Smooth muscle cell (in vitro differentiated cells): Measurements from ENCODE around the genes METTL8, DLX1 and MAP3K20.

- RAMPAGE, long total RNA, result no peak
These were observed 106.9 kb downstream of the METTL8 start for GRCh38 chr2:171326880-171327274.

- RAMPAGE, long total RNA, result start-site peak on the minus strand at chr2:171433978-171434043, 301 and 148 reads in 2 replicates; start-site peak on the plus strand at chr2:171434194-171434248, 58 and 22 reads in 2 replicates
These were observed at the start of gene METTL8 for GRCh38 chr2:171433631-171434400. Gene METTL8 (minus strand): TSS chr2:171433990.

DNA sequence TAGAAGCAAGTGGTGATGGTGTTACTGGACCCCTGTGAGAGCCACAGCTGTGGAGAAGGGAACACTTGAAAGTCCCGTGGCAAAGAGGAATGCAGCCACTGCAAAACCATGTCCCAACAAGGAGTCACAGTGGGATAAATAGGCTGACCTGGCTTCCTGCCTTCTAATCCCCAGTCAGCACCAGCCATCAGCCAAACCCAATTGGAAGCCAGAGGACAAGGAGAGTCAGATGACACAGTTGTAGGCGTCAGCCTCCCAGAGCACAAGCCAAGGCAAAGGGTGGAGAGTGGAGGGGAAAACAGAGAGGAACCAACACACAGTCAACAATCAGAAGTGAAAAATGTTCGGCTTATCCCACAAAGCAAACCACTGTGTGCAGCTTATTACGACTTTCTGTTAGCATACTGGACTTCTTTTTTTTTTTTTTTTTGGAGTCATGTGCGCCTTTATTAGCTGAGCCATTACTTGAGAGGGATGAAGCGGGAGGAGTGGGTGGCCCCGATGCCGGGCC, 5.4 kb upstream of the CYBRD1 start:
- RAMPAGE, long total RNA, result no peak

- RAMPAGE, long total RNA, result no peak
These were observed 34.4 kb downstream of the CYBRD1 start for GRCh38 chr2:171556643-171557038.

DNA sequence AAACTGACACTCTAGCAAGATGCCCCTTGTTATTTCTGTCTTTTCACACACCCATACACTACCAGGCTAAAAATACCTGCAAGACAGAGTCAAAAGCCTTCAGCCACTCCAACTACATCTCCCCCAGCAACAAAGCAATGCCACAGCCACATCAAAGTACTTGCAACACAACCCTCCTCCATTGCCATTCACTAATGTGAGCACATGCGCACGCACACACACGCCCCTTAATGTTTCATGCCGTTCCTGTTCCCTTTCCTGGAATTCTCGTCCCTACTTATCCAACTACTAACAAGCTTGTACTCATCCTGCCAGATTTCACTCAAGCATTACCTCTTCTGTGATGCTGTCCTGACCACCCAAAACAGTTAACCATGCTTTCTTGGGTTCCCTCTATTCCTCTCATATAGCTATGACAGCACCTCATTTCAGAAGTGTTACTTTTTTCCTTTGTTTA, 29.6 kb downstream of the SLC25A12 start:
- RAMPAGE, long total RNA, result no peak

DNA sequence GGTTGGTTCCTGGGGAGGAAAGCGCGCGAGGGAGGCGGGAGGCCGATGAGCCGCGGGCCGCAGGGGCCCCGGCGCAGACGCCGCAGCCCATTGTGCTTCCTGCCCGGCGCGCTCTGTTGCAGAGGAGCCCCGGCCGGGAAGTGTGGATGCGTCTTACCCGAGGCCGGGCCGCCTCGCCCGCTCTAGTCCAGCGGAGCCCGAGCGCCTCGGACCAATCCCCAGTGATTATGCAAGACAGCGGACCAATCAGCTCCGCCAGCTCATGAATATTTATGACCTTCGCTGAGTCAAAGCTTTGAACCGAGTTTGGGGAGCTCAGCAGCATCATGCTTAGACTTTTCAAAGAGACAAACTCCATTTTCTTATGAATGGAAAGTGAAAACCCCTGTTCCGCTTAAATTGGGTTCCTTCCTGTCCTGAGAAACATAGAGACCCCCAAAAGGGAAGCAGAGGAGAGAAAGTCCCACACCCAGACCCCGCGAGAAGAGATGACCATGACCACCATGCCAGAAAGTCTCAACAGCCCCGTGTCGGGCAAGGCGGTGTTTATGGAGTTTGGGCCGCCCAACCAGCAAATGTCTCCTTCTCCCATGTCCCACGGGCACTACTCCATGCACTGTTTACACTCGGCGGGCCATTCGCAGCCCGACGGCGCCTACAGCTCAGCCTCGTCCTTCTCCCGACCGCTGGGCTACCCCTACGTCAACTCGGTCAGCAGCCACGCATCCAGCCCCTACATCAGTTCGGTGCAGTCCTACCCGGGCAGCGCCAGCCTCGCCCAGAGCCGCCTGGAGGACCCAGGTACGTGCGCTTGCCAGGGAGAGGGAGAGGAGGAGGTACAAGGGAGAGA, at the start of gene DLX1:
DLX1 (plus strand) TSS at position 318 of the 850 bp plus-strand sequence.
- RAMPAGE, long total RNA, result no peak

GRCh38 chr2:172095202-172095930, 7.3 kb downstream of the DLX2 start:
- RAMPAGE, long total RNA, result no peak

DNA sequence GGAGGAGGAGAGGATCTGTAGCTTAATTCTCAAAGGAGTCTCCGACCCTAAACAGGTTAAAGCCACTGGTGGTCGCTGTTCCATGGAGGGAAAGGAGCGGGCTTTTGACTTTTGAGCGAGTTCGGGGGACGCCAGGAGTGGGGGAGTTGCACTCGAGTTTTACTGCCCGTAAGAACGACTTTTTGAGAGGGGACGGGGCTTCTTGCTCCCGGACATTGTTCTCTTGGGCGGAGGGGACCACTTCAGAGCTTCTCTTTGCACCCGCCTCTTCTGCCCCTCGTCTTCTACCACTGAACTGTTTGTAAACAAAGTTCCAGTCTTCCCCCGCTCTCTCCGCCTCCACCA, 6.8 kb downstream of the DLX2 start:
- RAMPAGE, long total RNA, result no peak

DNA sequence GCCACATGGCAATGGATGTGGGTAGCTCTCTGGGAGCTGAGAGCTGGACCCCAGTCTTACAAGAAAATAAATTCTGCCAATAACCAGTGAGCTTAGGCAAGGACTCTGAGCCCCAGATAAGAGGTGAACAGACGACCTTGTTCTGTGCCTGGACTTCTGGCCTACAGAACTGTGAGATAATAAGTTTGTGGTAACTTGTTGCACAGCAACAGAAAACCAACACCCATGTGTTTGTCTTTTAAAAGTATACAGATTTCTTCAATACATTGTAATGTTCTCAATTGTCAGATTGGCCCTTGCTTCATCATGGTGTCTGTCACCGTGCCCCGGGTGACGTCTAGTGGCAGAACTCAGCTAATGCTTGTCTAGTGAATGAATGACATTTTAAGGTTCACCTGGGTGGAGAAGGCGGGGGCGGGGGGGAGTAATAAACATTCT, 123.5 kb upstream of the DLX2 start:
- RAMPAGE, long total RNA, result no peak

DNA sequence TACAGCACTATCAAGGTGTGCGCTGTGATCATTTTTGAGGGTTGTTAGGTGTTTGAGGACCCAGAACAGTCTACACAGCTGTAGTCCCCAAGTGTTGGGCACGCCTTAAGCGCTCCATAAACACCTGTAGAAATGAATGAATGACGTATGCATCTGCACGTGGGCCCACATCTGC, 420 bp upstream of the ITGA6 start:
- RAMPAGE, long total RNA, result no peak

DNA sequence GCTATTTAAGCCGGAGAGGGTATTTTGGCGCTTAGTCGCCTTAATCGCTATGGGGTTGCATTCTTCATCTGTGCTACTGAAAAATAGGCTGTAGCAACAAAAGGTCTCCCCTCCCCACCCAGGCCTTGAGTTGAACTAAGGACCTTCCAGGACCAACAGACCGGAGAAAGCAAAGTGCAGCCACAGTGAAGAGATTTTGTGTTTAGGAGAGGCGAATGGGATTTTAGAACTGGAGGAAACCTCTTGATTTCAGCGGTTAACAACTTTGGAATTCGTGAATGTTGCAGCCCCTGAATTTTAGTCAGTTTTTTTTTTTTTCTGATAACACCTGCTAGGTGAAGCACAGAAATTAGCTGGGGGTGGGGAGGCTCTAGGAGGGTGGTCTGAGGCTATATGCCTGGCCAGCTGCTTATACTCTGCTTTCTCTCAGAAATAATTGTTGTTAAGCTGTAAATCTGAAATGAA, 1.5 kb downstream of the ITGA6 start:
- RAMPAGE, long total RNA, result no peak

DNA sequence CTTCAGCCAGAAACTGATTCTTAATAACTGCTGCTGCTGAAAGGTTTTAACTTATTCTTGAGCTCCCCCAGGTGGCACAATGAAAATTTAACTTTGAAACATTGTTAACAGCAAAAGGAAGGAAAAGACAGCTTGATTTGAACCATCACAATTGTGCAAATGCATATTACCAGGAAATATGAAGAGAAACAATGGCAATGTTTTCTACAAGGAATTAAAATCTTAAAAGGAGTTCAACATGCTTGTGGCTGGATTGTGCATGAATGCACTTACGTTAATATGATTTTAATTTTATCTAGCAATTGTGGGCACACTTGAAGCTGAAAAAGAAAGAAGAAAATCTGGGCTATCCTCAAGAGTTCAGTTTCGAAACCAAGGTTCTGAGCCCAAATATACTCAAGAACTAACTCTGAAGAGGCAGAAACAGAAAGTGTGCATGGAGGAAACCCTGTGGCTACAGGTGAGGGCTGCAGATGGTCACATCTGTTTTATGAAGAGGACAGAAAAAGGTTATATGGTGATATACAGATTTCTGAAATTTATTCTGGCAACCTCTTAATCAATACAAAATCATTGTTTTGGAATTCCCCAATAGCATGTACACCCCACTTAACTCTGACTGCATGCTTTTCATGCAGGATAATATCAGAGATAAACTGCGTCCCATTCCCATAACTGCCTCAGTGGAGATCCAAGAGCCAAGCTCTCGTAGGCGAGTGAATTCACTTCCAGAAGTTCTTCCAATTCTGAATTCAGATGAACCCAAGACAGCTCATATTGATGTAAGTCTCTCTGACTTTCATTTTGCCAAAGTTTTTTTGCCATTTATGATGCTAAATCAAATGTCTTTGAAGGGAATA, 57.3 kb downstream of the ITGA6 start:
- RAMPAGE, long total RNA, result no peak

GRCh38 chr2:172578919-172579611, 23.2 kb downstream of the PDK1 start:
- RAMPAGE, long total RNA, result no peak

DNA sequence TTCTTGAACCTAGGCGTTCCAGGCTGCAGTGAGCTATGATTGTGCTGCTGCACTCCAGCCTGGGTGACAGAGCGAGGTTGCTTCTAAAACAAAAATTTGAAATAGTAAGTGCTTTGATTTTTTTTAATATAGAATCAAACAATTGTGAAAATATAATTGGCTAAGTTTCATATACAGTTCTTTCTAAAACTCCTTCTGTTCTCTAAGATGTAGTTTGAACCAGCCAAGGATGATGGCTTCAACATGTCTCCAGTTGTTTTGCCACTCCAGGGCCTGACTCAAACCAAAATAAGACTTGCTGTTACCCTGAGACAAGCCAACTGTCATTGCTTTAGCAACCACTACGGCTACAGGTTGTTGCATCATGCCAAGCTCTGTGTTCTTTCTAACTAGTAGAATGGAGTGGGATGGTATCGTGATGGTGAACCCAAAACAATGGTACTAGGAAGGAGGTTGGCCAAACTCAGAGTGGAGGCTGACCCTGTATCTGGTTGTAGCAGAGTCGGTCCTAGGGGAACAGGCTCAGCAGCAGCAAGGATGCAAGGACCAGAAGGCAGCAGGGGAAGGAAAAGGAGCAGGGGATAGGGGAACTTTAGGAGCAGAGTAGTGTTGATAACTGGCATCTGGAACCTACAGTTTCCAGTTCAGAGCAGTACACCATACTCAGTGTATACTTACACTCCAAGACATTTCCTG, 51.5 kb downstream of the PDK1 start:
- RAMPAGE, long total RNA, result no peak

DNA sequence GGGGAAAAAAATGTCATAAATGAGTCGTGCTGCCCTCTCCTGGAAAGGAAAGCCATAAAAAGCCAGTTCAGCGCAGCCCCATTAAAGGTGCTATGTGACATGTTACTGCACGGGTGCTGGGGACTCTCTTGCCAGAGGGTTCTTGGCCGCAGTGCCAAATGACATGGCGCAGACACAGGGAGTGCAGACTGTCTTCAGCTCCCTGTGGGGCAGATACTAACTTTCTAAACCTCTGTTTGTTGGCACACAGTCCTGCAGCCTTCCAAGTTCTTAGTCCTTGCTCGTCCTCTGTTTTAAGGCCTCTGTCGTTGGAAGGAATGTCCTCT, 53.6 kb upstream of the MAP3K20 start:
- RAMPAGE, long total RNA, result no peak

DNA sequence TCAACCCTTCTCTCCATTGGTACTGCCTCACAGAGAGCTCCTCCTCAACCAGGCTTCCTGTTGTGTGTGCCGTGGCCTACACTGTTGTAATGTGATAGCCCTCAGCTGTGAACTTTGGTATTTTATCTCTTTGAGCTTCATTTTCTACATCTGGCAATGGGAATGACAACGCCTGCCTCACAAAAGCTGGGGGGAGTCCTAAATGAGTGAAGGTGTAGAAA, 16.9 kb upstream of the MAP3K20 start:
- RAMPAGE, long total RNA, result no peak

GRCh38 chr2:173075608-173076152, at the start of gene MAP3K20:
Gene MAP3K20 (plus strand): TSS chr2:173075846.
- RAMPAGE, long total RNA, result no peak

GRCh38 chr2:173205245-173205602, 129.6 kb downstream of the MAP3K20 start:
- RAMPAGE, long total RNA, result no peak

- RAMPAGE, long total RNA, result no peak
These were observed 129.9 kb downstream of the MAP3K20 start for GRCh38 chr2:173205603-173205898.

- RAMPAGE, long total RNA, result no peak
These were observed 8.5 kb downstream of the CDCA7 start for GRCh38 chr2:173363183-173363586.